H7 (cell line): ENCODE data around the genes HLF and PCTP.

GRCh38 chr17:50943915-50944971, 78.1 kb upstream of the TOB1 start:
- RAMPAGE, long total RNA, result no peak

GRCh38 chr17:50953536-50954058, 87.4 kb upstream of the TOB1 start:
- RAMPAGE, long total RNA, result no peak

DNA sequence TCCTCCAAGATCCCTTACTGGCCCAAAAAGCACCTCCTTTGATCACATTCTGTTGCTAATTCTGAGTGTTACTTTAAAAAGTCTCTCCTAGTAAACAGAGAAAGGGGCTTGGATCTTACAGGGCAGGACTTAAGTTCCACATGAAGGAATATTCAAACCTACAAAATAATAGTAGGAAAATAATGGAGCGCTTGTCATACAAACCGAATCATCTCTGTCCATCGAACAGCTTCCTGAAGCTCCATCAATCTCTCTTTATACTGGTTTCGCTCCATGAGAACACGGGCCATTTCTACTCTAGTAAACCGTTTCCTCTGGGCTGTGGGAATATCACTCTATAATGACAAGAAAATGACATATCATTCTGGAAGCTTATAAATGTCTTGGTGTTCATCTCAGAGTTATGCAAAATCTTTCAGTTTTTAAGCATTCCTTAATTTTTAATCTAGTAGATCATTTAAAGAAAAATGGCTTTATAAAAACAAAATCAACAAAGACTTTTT, 119.1 kb downstream of the SPAG9 start:
- RAMPAGE, long total RNA, result no peak

DNA sequence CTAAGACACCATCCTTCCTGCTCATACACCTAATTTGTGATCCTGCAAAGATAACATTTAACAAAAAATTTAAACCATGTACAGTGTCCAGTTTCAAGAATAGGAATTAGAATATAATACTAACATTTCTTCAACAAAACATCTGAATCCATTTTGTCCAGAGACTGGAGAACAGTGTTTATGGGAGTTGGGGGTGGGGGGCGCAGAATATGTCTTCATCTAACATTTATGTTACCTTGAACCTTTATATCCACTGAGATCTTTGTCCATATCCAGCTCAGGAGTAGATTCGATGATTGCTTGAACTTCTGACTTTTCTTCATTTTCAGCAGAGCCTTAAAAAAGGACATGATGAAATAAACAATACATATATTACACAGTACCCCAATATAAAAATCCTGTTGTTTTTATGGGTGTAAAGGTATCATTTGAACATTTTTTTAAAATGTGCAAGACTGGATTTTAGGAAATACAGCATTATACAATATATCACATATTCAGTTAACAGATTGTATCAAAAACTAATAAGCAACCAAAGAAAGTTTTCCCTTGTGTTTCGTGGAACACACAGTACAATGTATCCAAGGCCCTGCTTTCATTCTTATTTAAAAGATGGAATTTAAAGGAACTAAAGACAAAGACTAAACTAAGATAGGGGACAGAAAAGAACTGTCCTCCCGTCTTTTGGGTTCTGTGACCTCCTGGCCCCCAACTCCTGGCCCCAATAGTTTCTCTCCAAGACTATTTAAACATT, 100.6 kb downstream of the SPAG9 start:
- RAMPAGE, long total RNA, result no peak

- RAMPAGE, long total RNA, result no peak
Measured at GRCh38 chr17:51046446-51047214, 74.0 kb downstream of the SPAG9 start.

DNA sequence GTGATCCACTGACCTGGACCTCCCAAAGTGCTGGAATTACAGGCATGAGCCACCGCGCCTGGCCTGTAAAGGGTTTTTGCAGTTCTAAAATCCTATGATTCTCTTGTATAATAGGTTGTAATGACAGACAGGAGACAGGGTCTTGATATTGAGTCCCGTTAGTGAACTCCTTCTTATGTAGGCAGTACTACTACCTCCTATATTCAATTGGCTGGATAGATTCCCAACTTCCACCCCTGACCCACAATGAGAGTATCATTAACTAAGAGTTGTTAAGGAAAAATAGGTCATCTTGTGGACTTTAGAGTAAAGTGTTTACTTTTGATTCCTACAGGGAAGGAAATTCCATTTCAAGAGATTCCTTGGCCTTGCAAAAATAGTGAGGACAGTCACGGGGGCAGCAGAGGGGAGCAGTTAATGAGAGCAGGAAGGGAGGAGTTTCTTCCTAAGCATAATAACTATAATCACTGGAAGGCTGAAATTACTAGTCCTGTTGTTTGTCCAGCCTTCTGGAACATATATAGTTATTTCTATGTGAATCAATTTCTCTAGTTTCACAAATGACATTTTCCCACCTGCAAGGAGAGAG, 5.3 kb upstream of the SPAG9 start:
- RAMPAGE, long total RNA, result no peak

DNA sequence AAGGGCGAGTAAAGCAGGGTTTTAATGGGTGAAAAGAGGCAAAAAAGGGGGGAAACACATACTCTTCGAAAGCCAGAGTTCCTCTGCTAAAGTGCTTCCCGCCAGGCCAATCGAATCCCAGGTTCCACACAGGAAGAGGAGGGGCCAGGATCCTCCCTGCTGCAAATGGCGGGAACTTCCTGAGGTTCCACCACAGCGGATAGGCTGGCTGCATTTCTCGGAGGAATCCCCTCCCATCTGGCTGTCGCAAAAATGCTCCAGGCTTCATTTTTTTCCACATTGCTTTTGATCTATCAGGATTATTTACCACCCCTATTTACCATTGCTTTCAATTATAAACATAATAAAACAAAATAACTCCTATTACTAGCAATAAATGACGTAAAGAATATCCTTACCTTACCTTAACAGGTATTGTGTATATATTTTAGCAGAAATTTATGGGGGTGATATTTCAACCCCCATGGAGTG, 670.2 kb upstream of the CA10 start:
- RAMPAGE, long total RNA, result no peak

GRCh38 chr17:54903344-54903797, 2.7 kb downstream of the TOM1L1 start:
- RAMPAGE, long total RNA, result no peak

- RAMPAGE, long total RNA, result no peak
Measured at GRCh38 chr17:55237939-55238904, 26.5 kb upstream of the HLF start.

DNA sequence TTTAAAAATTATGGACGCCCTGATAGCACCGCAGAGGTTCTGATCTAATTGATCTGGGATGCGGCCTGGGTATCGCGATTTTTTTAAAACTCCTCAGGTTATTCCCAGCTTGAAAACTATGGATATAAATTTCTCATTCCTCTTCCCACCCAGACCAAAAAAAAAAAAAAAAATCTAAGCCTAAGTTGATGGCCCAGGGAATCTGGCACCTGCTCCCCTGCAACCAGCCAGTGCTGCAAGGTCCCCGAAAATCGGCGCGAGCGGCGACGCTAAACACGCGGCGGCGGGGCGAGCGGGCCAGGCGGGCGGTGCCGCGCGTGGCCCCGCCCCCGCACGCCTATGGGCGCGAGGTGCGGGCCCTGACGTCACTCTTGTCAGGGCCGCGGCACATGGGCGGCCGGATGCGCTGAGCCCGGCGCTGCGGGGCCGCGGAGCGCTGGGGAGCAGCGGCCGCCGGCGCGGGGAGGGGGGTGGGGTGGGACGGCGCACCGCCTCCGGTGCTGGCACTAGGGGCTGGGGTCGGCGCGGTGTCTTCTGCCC, at the start of gene HLF:
Gene HLF (plus strand): TSS at position 368 of the 540 bp plus-strand sequence.
- RAMPAGE, long total RNA, result no peak

GRCh38 chr17:55265351-55266362, 897 bp downstream of the HLF start:
- RAMPAGE, long total RNA, result no peak

GRCh38 chr17:55274397-55275079, 9.8 kb downstream of the HLF start:
- RAMPAGE, long total RNA, result no peak

GRCh38 chr17:55284071-55285226, 19.7 kb downstream of the HLF start:
- RAMPAGE, long total RNA, result no peak

- RAMPAGE, long total RNA, result no peak
Measured at GRCh38 chr17:55612310-55613109, 110.2 kb downstream of the TMEM100 start.

DNA sequence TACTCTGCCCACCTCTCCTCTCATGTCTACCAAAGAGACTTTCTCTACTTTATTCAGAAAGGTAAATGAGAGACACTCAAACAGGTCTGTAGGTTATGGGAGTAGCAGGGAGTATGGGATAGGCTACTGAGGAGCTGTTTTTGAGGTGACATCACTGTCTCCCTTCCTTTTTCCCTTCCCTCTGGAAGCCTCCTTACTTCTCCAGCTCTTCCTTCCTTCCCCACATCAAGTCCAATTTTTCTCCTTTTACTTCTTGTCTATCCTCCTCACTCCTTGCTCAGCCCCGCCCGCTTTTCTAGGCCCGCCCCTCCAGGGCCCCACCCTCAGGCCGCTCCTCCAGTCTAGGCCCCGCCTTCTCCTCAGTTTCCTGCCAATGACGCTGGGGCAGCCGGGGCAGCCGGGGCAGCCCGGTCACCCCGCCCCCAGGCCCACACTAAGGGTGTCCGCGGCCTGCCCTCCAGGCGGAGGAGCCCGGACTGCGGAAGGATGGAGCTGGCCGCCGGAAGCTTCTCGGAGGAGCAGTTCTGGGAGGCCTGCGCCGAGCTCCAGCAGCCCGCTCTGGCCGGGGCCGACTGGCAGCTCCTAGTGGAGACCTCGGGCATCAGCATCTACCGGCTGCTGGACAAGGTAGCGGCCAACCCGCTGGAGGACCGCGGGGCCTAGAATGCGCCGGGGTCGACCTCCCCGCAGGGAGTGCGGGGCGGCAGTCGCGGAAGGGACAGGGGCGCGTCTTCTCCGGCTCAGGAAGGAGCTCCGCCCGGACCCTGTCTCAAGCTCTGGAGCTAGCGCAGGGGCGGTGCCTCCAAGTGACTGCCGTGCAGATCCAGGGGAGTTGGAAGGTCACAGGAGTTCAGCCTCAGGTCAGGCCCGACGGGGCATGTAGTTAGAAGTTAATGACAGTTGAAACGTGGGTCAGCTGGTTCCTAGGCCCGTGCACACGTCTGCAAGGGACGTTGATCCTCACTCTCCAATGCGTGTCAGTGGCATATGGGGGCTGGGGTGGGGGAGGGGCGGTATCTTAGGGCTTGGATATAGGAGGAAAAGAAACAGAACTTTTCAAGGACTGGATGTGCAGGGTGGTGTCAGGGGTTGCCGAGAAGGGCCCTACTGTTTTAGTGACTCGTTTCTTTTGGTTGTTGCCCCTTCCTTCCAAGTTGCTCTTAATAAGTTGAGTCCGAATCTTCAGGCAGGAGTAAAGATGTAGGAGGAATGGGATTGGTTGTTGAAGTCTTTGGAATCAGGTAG, at the start of gene PCTP:
Gene PCTP (plus strand): TSS at position 434 of the 1,245 bp plus-strand sequence.
- RAMPAGE, long total RNA, result start-site peak on the plus strand centred at position 469 of the sequence, 89 bp wide, 388 reads; start-site peak on the plus strand centred at position 765 of the sequence, 55 bp wide, 21 reads

GRCh38 chr17:56754876-56755251, 78.9 kb downstream of the C17orf67 start:
- RAMPAGE, long total RNA, result no peak

- RAMPAGE, long total RNA, result no peak
Measured at GRCh38 chr17:56819881-56820206, 13.9 kb downstream of the C17orf67 start.

DNA sequence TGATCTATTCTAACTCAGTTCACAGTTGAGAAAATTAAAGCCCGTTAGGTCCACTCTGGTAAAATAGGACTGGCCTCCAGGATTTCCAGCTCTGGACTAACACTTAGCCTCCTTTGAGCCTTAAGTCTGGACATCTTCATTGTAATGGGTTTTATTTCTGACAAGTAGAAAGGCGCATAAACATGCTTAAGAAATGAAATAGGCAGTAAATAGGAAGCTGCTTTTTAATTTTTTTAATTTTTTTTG, 1.9 kb downstream of the DGKE start:
- RAMPAGE, long total RNA, result no peak

- RAMPAGE, long total RNA, result no peak
Measured at GRCh38 chr17:56906013-56906574, 7.8 kb downstream of the TRIM25 start.

DNA sequence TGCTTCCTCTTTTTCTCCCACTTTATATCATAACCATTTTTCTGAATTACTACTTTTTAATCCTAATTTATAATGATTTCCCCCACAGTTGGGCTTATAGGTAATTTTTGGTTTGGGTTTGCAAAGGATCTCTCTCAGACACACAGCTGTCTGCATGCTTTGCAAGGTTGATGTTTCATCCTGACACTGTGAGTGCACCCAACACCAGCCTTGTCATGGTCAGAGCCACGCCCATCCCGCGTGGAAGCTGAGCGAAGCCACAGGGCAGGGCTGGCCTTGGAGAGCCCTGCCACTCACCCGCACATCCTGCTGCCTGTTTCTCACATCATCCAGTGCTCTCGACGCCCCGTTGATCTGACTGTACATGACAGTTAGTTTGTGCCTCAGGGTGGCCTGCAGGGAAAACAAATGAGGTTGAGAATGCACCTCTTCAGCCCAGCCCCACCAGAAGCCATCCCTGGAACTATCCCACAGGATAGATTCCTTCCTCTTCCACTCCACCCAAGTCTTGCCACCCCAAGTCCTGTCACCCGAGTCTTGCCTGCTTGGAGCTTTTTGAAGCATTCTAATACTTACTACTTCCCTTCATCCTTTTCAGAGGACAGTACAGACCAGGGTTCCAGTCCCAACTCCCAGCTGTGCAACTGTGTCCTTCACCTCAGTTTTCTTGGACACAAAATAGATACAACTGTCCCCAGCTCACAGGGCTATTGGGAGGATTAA, 5.5 kb downstream of the TRIM25 start:
- RAMPAGE, long total RNA, result no peak